GM06990 (cell line): ENCODE results near the genes RIPOR3 and ADNP.

DNA sequence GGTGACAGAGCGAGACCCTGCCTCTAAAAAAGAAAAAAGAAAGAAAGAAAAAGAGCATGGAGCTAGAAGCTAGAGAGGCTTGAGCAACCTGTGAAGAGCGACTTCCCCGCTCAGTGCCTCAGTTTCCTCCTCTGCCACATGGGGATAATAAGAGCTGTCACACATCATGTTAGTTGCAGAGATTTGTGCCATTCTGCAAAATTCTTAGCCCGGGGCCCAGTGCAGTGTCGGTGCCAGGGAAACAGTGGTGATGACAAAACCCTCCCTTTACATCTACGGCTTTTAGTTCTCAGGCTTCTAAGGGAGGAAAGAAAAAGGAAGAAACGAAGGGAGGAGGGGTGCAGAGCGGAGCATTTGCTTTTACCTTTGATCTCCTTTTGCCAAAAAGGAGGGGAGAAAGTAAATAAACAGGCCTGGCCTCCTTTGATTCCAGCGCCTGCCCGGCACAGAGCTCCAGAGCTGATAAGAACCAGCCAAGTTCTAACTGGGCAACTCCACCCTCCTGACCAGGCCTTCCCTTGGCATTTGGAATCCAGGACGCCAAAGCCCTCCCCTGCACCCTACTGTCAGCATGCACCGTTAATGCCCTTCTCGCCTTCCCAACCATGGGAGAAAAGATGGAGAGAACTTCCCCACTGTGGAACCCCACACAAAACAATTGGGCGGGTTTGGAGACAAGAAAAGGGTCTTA lies 120.9 kb upstream of the PTPN1 start:
- RRBS = no CpG with 5 or more reads among the region's 14 CpGs

GRCh38 chr20:50400556-50400949 lies 109.6 kb upstream of the PTPN1 start:
- RRBS = no CpG with 5 or more reads among the region's 5 CpGs

DNA sequence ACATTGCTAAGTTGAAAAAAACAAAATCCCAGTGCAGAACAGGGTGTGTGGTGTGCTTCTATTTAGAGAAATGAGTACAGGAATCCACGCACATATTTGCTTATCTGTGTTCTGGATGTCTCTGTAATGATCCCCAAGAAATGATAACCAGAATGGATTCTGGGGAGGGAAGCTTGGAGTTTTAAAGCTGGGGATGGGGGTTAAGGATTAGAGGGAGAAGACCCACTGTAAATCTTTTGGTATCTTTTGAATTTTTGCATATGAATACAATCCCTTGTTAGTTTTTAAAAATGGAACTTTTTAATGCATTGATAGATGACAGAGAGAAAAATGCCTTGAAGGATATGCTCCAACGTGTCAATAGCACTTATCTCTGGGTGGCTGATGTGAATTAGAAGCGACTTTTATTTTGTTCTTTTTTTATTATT lies 47.6 kb upstream of the PTPN1 start:
- RRBS = no CpG with 5 or more reads among the region's 3 CpGs

GRCh38 chr20:50511133-50511555 lies 961 bp downstream of the PTPN1 start:
- RRBS = no CpG with 5 or more reads among the region's 8 CpGs

GRCh38 chr20:50533129-50534170 lies 23.3 kb downstream of the PTPN1 start:
- RRBS = no CpG with 5 or more reads among the region's 18 CpGs

DNA sequence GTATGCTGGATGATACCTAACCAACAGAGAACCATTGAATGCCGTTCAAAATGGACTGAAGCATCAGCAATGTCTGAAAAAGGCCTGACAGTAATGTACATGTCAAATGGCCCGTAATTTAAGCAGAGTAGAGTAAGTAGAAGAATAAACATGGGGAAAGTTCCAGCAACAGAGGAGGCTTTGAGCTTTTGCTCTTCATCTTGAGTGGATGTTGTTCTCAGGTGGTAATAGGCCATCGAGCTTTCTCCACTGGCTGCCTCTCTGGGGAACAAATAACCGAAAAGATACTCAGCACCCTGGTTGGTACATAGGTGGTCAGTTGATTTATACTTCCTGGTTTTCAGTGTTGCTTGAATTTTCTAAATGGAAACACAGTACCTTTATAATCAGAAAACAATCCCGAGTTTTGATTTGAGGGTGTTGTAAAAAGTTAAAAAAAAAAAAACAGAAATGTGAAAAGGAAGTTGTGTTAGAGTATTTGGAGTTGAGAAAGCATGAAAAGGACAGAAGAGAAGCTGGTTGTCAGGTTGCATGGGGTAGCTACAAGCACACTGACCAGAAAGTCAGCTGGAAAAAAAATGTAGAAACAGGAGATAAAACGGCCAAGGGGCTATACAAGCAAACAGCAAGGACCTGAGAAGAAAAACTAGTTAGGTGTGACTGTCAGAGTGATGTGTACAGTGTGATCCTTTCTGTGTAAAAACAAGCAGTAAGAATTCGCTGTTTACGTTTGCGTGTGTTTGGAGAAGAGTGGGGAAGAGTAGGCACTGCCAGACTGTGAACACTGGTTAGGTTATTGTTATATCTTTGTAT lies 27.8 kb downstream of the PTPN1 start:
- RRBS = no CpG with 5 or more reads among the region's 9 CpGs

DNA sequence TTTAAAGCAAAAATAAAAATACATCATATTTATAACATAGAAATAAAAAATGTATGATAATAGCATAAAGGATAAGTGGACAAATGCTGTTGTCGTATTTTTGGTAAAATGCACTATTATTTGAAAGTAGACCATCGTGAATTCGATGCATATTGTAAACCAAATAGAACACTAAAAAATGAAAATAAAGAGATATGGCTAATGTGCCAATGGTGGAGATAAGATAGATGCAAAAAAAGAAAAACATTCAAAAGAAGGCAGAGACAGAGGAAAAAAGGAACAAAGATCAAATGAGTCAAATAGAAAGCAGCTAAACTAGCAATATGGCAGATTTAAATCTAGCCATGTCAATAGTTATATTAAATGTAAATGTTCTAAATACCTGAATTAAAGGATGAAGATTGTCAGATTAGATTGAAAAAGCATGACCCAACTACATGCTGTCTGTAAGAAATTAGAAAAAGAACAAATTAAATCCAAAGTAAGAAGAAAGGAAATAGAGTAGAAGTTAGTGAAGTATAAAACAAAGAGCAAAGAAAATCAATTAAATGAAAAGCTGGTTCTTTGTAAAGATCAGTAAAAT lies 44.5 kb downstream of the PTPN1 start:
- RRBS = no CpG with 5 or more reads among the region's 3 CpGs

DNA sequence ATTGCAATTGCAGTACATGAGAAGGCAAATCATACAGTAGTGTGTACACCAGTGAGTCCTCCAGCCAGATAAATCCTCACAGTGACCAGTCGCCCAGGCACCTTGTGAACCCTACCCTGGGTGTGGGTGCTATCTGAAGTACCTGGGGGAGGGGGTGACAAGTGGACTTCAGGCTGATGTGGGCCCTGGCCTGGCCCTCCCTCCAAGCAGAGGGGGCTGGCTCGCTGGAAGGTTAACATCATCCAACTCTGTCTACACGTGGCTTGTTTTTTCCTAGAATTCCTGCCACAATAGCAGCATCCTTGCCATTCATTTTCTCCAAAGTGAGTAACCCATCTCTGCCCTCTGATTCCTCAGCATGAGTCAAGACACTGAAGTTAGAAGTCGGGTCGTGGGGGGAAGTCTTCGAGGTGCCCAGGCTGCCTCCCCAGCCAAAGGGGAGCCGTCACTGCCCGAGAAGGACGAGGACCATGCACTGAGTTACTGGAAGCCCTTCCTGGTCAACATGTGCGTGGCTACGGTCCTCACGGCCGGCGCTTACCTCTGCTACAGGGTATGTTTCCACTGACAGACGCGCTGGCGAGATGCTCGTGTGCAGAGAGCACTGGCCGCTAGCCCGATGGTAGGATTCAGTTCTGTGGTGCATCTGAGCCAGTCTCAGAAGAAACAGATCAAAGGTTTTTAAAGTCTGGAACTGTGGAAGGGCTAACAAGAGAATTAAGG lies 70.9 kb downstream of the PTPN1 start:
- RRBS = no CpG with 5 or more reads among the region's 20 CpGs

- RRBS = no CpG with 5 or more reads among the region's 11 CpGs
Measured at GRCh38 chr20:50689286-50689770, 2.0 kb downstream of the RIPOR3 start.

DNA sequence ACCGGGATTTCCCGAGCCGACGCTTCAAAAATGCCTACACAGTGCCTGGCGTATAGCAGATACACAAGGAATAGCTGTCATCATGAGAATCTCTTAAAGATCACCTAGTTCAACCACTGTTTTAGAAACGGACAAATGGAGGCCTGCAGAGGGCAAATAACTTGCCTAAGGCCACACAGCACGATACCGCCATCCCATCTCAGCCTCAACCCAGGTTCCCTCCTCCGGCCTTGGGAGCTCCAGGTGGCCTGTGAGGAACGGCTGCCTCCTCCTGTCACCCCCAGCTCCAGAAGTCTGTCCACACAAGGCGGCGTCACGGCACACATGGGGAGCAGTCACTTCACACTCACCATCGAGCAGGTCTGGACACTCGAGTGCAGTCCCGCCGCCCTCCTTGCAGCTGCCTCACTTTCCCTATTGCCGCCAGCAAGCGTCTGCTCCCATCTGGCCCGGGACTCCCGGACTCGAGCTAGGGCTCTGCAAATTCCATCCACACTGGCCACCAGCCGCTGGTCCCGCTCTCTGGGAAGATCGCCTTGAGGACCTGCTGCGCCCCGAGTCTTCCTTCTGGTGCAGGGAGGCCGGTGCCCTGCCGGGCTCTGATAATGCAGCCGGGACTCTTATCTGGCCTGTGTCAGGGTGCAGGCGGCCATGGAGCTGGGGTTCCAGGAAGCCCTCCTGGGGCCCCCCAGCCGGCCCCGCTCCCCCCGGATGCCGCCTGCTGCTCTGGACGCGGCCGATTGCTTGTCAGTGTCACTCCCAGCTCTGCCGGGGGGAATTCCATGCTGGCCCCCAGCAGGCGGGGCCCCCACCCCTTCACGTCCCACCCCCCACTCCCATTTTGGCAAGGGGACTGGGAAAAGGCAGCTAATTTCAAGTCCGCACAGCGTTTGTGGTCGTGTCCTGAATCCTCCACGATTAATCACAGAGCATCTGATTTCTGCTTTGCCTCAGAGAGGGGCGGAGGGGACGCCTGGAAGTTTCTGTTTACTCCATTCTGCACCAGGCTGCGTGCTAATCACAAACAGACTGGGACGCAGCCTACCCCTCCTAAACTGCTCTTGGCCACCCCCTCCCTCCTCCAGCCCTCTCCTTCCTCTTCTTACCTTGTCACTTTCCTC lies at the start of gene RIPOR3:
Gene RIPOR3 (minus strand): TSS at position 767 of the 1,121 bp plus-strand sequence.
- RRBS = 9% methylated on average over 10 of the region's 49 CpGs

DNA sequence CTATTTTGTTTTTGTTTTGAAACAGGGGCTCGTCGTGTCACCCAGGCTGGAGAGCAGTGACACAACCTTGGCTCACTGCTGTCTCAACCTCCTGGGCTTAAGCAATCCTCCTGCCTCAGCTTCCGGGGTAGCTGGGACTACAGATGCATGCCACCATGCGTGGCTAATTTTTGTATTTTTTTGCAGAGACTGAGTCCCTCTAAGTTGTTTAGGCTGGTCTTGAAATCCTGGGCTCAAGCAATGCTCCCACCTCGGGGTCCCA lies 19.3 kb upstream of the RIPOR3 start:
- RRBS = no CpG with 5 or more reads among the region's 5 CpGs

- RRBS = no CpG with 5 or more reads among the region's 6 CpGs
Measured at GRCh38 chr20:50732211-50732394, 723 bp downstream of the PARD6B start.

DNA sequence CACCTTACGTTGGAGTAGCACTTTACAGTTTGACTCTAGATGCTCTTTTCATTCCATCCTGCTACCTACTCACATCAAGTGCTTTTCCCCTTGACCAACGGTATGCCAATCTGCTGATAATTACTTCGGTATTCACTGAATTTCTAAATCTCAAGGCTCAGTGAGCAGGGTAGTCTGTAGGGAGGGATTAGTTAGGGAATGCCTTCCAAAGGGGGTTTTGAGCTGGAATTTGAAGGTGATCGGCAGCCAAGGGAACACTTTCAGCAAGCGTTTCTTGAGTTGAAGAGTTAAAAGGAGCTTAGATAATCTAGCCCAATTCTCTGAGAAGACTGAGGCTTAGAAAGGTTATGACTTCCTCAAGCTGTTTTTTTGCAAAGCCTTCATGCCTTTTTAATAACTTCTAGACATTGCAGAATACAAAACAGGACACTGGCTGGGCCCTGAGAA lies 1.0 kb downstream of the PARD6B start:
- RRBS = no CpG with 5 or more reads among the region's 5 CpGs

DNA sequence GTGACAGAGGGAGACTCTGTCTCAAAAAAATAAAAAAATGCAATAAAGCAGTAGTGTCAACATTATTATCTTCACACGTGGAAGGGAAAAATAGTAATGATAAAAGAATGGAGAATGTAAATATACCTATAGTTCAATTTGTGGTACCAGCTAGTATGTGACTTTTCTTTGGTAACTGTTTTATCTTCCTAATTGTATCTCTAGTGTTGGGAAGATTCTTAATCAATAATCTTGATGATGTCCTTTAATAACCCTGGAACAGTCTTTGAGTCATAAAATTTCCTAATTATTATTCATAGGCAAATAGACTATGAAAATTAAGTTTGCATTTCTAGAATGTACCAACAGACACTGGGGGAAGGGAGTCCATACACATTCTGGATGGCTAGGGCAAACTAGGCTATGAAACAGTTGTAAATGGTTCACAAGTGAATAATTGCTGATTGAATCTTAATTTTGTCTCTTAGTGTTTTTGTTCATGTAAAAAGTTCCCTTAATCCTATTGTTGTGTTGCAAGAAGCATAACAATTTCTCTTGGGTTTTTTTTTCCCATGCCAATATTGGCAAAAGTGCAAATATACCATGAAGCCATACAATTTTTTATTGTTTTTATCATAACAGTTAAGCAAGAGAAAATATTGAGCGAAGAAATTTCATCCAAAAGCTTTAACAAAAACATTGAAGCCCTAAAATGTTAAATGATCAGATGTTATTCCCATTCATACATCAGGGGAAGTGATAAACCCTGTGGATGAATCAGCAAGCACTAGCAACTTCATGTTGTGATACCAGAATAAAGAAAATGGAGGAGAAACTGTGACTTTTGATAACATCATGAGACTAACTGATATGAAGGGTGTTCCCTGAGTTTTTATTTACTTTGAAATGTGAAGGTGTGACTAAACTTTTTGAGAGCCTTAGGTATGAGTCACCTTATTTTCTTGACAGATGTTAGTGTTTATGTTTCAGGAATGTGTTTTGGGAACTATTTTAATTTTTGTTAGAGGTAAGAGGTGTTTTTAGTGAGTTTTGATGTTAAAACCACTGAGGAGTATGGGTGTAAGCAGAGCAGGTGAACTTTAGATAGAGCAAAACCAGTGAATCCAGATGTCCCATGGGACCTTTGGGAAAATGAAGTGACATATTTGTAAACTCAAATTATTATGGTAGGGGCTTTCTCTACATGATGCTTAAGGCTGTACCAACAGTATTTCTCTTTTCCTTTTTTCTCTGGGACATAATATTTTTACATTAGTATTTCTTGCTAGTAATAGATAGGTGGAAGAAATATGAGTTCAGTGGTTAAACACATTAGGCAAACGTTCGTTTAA lies 4.2 kb downstream of the PARD6B start:
- RRBS = no CpG with 5 or more reads among the region's 4 CpGs

GRCh38 chr20:50749528-50750982 lies 18.7 kb downstream of the PARD6B start:
- RRBS = 86% methylated on average over 1 of the region's 21 CpGs

DNA sequence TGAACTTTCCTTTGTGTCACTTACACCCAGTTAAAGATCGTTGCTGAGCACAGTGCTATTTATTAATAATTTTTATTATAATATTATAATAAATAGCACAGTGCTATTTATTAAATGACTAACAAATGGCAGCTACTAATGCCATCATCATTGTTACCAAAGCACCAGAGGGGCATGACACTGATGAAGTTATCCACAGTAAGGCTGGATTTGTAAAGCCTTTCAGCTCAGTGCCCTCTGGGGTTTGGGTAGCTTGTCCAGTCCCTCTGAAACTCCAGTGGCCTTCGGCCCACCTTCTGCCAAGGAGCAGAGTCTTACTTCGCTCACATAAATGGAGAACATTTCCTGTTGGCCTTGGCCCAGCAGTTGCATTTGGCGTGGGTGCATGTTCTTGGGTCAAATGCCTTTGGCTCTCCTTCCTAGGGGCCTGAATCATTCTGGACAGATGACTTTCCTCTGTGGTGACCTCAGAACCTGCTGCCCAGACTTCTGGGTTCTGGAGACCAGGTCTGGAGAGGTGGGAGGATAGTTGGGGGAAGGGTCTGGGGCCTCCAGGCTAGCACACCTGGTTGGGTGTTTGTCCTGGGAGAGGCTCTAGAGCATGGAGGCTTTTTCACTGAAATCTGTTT lies 29.2 kb downstream of the BCAS4 start:
- RRBS = no CpG with 5 or more reads among the region's 4 CpGs

GRCh38 chr20:50930788-50931549 lies at the start of gene ADNP:
Gene ADNP (minus strand): TSS chr20:50931437.
- RRBS = 3% methylated on average over 43 of the region's 104 CpGs

DNA sequence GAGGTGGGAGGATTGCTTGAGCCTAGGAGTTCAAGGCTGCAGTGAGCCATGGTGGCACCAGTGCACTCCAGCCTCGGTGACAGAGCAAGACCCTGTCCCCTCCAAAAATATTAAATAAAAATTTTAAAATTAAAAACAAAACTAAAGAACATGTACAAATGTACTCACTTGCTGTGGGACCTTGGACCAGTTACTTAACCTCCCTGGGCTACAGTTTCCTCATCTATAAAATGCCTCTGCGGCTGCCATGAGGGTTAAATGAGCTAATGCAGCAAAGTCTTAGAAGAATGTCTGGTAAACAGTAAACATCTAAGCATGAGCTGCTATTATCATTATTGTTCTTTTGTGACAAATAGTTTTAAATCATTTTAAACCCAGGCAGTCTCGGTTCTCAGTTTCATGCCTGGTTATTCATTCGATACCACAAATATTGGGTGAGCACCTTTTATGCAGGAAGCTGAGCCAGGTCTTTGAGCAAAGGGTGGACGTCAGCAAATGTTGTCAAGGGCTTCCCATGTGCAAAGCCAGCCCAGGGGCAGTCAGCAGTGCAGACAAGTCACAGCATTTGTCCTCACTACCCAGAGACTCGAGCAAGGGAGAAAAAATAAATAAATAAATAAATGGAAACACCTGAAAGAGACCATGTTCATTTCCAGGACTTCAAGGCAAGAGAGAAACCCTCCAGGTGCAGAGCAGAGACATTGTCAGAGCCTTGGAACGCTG lies 128.7 kb downstream of the NFATC2 start:
- RRBS = no CpG with 5 or more reads among the region's 7 CpGs

DNA sequence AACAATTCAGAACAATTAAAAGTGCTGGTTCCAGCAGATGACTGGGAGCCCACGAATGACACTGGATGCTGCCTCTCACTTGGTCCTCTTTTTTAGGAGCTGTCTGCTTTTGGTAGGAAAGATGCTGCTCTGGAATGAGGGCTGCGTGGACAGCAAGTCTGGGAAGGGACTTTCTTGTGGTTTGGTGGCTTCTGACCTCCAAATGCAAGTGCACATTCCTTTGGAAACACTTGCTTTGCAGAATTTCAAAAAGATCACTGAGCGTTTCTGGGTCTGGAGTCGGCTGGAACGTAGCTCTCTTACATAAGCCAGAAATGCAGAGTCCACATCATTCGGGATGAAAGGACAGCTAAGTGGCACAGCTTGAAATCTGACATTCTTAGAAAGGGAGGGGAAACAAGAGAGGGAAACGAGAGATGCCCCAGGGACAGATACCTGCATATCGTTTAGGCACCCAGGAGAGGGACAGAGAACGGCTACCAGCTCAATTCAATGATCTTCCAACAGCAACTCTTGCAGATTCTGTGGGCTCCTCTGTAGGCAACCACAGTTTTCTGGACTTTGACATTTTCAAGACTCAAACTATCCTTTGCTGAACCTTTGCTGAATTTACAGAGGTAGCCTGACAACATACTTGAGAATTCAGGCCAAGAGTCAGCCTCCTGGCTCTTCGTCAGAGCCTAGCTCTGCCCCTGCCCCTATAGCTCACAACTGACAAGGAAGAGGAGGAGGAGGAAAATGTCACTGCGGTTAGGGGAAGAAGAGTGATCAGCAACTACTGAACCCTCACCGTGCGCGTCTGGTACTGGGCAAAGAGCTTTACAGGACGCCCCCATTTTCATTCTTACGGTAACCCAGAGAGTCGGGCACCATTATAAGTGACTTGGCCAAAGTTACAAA lies 118.6 kb downstream of the NFATC2 start:
- RRBS = no CpG with 5 or more reads among the region's 17 CpGs

- RRBS = 100% methylated on average over 3 of the region's 20 CpGs
Measured at GRCh38 chr20:51473599-51474542, 68.6 kb downstream of the NFATC2 start.